Pulmonary artery (tissue), 1 donor: ENCODE results near the genes GRPEL1 and USP17L22.

DNA sequence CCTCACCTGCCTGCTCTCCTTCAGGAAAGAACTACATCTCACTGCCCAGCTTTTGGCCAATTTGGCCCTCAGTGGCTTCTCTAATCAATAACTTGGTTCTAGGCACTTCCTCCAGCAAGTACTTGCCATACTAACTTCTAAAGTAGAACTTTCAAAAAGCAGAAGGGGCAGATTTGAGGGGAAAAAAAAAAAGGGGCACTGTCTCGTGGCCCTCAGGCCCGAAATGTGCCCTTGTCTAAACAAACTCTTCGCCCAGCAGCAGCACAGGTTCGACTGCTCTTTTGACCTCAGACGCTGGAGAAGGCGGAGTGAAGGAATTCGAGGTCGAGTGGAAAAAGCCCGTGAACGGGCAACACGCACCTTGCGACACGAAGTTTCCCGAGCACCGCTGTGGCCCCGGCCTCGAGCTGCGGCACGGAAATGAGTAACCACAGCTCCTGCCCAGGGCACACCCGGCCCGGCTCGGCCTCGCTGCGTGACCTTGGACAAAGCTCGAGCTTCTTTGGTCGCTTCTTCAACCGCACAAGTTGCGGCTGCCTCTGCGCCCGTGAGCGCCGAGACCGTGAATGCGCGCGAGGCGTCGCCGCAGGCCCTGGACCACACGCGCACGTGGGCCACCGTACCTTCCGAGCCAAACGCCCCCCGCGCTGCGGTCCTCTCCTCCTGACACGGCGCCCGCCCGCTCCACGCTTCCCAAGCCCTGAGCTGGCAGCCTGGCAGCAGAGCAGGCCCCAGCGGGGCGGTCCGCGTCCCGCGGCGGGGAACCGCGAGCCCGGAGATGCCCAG, 591 bp downstream of the GRPEL1 start:
- PRO-cap = no peak

DNA sequence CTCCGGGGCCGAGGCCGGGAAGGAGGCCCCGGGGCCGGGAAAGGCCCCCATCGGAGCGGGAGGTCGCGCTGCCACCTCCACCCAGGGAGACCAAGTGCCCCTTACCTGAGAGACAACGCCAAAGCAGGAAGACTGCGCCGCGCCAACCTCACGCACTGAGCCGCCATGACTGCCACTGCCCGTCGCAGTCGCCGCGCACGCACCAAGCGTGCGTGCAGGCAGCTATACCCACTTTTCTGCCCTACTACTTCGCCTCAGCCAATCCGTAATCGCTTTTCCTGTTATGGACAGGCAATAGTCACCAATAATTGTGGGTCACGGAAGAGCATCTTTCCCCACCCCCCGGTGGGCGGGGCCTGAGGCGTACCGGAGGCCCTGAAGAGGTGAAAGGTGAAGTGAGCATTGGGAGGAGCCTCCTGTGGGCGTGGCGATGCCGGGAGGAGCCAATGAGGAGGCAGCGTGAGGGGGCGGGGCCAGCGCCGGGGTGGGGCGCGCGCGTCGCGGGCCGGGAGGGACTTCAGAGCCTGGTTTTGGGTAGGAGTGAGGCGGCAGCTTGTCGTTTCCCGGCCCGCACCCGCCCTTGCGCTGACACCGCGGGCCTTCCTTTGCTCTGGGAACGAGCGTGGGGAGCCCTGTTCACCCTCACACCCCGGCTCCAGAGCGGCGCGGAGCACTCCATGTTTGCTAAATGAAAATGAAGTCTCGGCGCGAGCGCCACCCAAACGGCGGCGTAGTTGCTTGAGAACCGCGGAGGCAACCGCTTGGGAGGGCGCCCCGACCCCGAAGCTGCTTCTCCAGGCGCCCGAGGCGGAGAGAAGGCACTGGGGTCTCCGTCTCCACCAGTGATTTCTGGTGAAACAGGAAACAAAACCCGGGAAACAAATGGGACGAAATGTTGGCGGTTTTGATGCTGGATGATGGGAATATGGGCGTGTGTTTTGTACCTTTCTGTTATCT, at the start of gene GRPEL1:
TSS of gene GRPEL1 (minus strand) at position 199 of the 957 bp plus-strand sequence.
- PRO-cap = bidirectional peak, plus-strand start at position 527 of the sequence, minus-strand start at position 199 of the sequence

- PRO-cap = no peak
Measured at GRCh38 chr4:7103646-7104166, 35.8 kb upstream of the GRPEL1 start.

- PRO-cap = no peak
Measured at GRCh38 chr4:7564112-7564731, 129.5 kb upstream of the PSAPL1 start.

GRCh38 chr4:7805958-7806621, 133.6 kb downstream of the AFAP1 start:
- PRO-cap = no peak

DNA sequence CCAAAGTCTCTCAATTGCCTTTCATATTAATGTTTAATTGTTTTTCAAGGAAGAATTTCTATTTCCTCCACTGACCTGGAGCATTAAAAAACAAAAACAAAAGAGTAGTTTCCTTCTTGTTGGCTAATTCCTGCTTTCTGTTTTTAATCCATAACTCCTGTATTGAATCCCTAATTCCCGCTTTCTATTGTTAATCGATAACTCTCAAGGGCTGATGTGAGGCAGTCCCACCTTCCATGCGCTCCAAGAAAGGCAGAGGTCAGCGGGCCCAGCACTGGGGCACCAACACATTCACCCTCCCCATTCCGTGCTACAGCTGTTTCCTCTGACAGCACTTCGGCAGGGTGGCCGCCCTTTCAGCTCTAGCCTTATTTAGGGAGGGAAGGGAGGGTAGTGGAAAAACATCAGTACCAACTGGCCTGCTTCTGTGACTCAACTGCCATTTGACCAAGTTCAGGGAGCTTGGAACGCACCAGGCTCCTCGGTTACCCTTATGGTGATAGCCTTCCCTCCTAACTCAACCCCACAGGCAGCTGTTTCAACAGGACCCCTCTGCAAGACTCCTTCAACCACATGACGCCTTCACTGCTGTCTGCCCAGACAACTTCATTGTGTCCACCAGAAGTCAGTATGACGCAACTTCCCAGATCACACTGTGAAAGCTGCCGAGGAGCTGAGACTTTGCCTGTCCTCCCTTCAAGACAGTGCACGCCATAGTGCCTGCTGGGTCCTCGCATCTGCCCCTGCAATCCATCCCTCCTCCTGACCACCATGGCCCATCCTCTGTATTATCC, 132.3 kb downstream of the AFAP1 start:
- PRO-cap = unidirectional peak, plus-strand start at position 450 of the sequence

DNA sequence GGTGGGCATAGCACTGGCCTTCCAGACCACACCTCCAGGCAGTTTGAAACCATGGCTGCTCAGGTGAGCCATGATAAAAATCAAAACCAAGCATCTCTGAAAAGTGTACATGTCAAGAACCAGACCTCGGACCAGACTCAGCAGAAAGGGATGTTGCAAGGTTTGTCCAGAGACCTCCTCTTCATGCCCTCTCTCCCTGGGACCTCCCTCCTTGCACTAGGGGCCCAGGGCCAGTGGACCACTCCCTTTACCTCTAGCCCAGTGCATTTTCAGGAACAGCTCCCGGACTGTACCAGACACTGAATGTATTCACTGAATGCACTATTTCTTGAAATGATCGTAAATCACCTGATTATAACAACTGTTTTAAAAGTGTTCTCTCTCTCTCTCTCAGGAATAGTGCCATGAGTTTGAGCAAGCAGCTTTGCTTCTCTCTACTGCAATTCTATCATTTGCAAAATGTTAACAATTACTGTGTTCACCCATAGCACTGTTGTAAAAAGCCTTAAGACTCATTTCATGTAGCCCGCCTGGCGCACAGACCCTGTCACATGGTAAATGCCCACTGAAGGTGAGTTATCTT, 22.9 kb downstream of the AFAP1 start:
- PRO-cap = unidirectional peak, minus-strand start at position 289 of the sequence

- PRO-cap = no peak
Measured at GRCh38 chr4:8096254-8096858, 62.3 kb downstream of the ABLIM2 start.

DNA sequence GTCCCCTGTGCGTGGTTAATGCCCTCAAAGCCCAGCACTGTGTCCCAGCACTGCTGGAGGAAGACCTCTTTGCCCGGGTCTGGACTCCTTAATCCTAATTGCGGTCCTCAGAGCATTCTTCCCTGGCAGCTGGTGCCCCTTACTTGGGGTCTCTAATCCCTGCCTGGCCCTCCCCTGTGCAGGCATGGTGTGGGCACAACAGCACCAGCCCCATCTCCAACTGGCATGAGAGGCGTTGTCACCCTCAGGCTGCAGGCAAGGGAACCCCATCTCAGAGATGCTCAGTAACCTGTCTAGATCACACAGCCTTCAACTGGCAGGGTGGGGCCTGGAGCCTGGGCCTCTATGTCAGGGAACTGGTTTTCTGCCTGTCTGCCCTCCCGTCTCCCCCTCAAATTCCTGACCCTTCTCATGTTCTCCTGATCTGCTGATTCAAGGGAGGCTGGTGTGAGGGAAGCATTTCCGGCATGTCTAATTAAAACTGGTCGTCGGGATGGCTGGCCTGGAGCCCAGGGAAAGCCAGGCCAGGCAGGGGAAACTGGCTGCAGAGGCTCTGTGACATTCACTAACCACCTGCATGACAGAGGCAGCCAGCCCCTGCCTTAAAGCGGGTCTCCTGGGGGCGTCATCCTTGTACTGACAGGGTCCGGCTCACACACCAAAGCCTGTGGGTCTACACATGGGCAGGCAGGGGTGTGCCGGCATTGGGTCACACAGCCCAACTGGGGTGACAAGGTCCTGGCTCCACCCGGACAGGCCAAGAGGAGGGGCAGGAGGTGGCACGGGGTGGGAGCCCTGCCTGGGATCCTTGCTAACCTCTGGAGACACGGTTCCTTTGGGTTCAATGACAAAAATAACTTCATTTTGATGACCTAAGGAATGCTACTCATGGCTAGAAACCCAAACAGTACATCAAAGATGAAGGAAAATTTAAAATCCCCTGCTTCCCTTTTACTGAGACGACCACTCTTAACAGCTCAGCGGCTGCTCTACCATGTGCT, 35.3 kb downstream of the ABLIM2 start:
- PRO-cap = no peak

- PRO-cap = no peak
Measured at GRCh38 chr4:8132799-8133359, 25.7 kb downstream of the ABLIM2 start.

- PRO-cap = no peak
Measured at GRCh38 chr4:8181539-8182548, 17.2 kb upstream of the SH3TC1 start.

- PRO-cap = no peak
Measured at GRCh38 chr4:8199701-8200374, 748 bp downstream of the SH3TC1 start.

DNA sequence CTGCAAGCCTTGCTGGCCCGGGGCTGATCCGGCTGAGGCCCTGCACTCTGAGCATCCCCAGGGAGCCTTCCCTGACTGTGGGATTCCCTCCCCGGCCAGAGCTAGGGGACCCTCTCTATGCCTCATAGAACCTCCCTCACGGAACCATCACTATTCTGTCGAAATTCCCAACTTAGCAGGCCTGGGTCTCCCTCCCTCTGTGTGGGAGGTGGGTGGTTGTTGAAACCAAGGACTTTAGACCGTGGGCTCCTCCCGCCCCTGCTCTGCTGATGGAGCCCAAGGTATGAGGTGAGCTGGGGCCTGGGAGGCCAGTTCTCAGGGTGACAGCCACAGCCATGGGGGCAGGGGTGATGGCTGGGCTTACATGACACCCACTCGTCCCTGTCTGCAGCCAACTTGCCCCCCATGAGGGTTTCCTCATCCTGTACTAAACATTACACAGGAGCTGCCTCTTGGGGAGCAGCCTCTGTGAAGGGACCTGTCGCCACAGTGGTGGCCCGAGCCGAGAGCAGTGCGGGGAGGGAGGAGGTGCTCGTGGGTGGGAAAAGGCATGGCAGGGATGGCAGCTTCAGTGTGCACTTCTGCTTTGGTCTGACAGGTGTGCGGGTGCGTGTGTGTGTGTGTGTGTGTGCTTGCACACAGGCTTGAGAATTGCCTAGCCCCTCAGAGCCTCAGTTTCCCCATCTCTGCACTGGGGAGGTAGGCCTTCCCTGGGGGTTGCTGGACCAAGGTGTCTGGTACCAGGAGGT, 3.8 kb downstream of the SH3TC1 start:
- PRO-cap = no peak

- PRO-cap = no peak
Measured at GRCh38 chr4:8216760-8217322, 17.8 kb downstream of the SH3TC1 start.

DNA sequence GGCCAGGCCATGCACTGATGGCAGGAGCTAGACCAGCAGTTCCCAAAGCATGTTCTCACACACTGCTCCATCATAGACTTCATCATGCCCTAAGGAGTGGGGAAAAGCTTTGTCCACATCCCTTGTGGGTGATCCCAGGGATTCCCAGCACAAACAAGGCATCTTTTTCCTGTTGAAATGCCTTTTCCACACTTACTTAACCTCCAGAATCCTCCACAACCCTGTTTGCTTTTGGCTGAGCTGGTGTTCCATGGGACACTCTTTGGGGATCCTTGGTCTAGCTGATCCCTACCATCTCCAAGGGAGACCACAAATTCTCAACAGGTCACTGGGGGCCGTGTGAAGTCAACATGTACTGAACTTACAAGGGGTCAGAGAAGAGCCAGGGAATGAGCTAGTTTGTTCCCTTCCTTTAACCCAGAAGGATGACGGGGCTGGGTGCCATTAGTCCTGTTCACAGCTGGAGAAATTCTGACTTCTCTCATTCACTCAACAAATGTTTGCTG, 21.8 kb downstream of the SH3TC1 start:
- PRO-cap = no peak

GRCh38 chr4:8244613-8245202, 24.8 kb upstream of the HTRA3 start:
- PRO-cap = no peak

GRCh38 chr4:8506667-8507140, 66.1 kb downstream of the TRMT44 start:
- PRO-cap = no peak

GRCh38 chr4:9170595-9170794, 286 bp downstream of the FAM90A26 start:
- PRO-cap = no peak

GRCh38 chr4:9267283-9267902, at the start of gene USP17L22:
USP17L22 (plus strand) TSS chr4:9267619.
- PRO-cap = no peak

GRCh38 chr4:9602127-9602390, 157.8 kb downstream of the DEFB131A start:
- PRO-cap = no peak